HCT116 (cell line): ENCODE data around the gene TXN2.

- RRBS: no CpG with 5 or more reads among the region's 6 CpGs
These were observed 448 bp upstream of the APOL2 start for GRCh38 chr22:36239825-36240125.

DNA sequence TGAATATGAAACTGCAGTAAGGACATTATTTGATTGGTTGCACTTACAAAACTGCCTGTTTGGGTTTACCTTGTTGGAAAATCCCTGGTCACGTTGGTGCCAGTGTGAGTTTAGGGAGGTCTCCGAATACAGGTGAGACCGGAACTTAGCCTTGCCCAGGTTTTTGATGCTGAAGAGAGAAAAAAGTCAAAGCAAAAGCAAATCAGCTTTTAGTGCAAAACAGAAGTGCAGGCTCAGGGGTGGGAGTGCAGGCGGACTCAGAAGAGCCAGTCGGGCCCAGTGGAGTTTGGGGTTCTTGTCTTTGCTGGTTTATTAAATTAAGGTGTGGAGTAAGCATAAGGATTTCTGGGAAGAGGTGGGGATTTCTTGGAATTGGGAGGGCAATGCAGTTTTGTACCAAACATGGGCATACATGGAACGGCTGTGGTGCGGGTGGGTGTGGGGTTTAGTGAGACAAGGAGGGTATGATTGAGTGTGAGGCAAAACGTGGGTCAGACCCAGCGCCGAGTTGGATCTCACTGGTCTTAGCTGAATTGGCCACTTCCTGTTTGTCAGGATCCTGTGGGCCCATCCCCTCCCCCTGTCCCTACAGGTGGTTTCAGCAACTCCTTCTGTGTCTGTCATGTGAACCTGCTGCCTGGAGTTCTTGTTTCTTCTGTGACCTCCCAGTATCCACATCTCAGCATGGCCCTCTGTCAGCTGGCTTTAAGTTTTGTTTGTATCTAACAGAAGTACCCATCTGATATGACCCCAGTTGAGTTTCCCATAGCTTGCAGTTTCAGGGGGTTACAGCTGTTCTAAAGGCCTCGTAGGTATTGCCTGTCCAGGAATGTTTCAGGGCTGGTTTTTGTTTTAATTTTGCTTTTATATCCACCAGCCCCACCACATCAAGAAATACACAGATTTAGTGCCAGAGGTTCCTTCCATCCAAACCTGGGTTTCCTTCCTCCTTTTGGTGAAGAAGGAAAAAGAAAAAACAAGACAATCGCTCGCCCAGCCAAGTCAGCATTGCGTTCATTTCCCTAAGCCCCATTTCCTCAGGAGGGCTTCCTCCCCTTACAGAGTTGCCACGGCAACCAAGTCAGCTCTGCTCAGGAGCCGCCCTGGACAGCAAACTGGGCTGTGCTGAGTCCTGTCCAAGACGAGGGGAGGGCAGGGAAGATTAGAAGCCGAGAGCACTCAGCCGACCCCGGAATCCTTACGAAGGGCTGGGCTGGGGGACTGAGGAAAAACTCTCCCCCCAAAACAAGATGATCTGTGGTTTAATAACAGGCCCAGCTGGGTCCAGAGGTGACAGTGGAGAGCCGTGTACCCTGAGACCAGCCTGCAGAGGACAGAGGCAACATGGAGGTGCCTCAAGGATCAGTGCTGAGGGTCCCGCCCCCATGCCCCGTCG lies 6.0 kb downstream of the APOL1 start:
- RRBS: no CpG with 5 or more reads among the region's 25 CpGs

DNA sequence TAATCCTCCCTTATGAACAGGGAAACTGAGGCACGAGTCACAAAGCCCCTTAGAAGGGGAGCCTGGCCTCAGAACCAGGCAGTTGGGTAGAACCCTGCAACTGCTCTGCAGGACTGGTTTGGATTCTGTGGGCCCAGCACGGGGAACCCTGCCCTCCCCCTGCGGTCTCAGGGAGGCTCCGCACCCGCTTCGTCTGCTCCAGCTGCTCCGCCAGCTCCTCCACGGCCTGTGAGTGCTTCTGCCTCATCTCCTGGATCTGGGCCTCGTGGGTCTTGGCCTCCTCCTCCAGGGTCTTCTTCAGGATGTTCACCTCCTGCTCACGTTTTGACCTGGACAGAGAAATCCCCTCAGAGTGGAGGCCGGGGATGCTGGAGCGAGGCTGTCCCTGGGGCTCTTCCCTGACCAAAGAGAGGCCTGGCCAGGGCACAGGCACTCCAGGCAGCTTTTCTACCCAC lies 41.8 kb downstream of the APOL1 start:
- RRBS: no CpG with 5 or more reads among the region's 12 CpGs

DNA sequence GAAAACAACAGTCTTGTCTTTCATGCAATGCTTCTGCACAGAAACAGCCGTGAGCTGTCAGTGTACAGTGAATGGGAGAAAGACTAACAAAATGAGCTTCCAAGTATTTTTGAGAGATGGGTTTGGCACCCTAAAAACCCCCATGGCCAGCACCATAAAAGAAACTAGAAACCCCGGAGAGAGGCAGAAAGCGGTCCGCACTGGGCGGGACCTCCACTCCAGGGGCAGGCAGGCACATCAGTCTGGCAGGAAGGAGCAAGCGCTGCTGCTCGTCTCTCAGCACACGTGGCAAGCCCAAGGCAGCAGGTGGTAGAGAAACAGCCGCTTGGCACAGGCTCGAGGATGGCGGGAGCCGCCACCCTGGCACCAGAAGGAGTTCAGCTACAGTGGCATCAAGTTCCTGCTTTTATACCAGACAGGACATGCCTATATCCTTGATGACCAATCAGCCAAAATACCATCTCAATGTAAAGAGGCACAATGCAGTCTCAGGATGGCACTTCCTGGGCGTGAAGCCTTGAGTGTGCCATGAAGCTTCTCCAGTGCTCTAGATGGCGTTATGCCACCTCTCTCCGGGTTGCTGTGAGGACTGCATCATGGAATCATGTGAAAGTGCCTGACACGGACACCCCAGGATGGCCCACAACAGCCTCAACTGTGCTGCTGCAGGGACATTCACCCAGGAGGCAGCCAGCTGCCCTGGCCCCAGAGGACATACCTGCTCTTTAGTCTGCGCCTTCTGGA lies 64.7 kb downstream of the APOL1 start:
- RRBS: no CpG with 5 or more reads among the region's 17 CpGs

GRCh38 chr22:36321888-36322710 lies 65.7 kb downstream of the MYH9 start:
- RRBS: 97% methylated on average over 7 of the region's 41 CpGs

GRCh38 chr22:36332011-36332639 lies 55.6 kb downstream of the MYH9 start:
- RRBS: no CpG with 5 or more reads among the region's 15 CpGs

- RRBS: 88% methylated on average over 3 of the region's 9 CpGs
These were observed 52.4 kb downstream of the MYH9 start for GRCh38 chr22:36335335-36335827.

- RRBS: 81% methylated on average over 3 of the region's 27 CpGs
These were observed 51.2 kb downstream of the MYH9 start for GRCh38 chr22:36336185-36337273.

GRCh38 chr22:36338719-36339105 lies 49.1 kb downstream of the MYH9 start:
- RRBS: no CpG with 5 or more reads among the region's 7 CpGs

DNA sequence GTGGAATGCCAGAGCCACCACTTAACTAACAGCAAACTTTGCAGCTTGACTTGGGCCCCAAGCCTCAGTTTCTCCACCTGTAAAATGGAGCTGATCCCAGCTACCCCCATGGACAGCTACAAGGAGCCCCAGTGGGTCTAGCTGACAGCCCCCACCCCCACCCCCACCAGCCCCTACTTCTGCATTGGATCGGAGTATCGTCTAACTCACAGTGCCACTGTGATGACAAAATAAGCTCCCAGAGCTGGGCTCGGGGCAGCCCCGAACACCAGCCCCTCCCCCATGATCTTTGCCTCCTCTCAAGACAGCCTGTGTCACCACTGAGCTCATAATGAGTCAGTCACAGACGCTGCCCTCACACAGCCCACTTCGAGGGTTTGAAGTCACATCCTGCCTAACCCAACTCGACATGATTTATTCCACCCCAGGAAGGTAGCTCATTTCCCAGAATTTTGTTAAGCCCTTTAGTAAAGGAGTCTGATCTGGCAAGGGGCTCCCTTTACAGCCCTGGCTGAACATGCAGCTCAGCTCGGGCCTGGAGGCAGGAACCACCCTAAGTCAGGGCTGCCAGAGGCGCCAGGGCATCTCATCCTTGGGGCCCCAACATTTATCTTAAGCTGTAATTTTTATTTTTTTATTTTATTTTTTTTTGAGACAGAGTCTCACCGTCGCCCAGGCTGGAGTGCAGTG lies 22.8 kb downstream of the MYH9 start:
- RRBS: no CpG with 5 or more reads among the region's 11 CpGs

DNA sequence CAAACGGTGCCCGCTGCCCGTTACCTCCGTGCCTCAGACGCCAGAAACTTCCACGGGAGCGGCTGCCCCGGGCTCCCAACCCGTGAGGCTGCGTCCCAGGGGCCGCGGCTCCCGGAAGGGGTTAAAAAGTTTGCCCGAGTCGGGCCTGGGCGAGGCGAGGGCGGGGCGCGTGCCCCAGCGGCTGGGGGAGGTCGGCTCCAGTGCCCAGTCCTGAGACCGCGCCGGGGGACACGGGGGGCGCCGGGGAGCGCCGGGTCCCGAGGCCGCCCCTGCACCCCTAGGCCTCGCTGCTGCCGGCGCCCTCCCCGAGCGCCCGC lies 507 bp downstream of the MYH9 start:
- RRBS: 1% methylated on average over 13 of the region's 38 CpGs

DNA sequence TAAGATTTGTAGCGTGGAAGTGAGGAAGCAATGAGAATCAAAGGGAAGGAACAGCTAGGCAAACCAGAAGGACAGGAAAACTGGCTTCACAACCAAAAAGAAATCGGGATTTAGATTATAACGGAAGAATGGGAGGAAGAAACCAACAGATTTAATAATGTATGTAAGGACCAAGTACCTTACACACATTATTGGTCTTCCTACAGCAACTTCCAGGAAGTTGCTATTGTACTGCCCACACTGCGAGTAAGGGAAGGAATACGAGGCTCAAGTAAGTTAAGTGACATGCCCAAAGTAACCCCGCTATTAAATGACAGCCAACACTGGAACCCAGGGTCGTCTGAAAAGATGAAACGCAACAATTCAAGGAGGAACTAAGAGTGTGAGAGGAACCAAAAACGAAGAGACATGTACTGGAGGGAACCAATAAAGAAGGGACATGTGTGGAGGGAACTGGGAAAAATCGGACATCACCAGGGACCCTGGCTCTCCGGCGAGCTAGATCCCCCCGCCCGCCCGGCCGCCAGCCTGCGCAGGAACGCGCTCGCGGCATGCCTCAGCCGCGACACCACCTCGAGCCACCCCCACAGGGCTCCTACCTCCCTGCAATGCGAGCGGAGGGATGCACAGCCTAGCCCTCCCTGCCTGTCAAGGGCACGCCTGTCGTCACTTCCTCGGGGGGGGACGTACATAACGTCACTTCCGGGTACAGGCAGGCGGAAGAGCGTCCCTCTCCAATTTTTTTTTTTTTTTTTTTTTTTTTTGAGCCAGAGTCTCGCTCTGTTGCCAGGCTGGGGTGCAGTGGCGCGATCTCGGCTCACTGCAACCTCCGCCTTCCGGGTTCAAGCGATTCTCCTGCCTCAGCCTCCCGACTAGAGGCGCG lies at the start of gene TXN2:
TXN2 (minus strand) TSS at position 676 of the 883 bp plus-strand sequence.
- RRBS: no CpG with 5 or more reads among the region's 44 CpGs

GRCh38 chr22:36781945-36782361 lies 6.0 kb upstream of the IFT27 start:
- RRBS: 3% methylated on average over 8 of the region's 18 CpGs

DNA sequence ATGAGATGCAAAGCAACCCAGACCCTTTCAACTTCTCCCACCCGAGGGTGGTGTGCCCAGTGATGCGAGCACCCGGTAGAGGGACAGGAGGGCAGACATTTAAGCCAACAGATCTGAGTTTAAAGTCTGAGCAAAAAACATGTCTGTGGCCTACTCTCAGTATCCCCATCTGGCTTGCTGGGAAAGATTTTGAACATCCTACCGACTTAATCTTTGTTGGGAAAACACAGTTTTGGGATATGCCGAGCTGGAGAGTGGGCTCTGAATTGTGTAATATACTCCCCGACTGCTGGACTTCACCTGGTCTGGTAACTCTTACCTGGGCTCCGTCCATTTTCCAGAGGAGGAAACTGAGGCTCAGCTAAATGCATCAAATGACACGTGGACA lies 10.6 kb upstream of the IFT27 start:
- RRBS: no CpG with 5 or more reads among the region's 8 CpGs

- RRBS: no CpG with 5 or more reads among the region's 5 CpGs
These were observed 14.2 kb upstream of the NCF4 start for GRCh38 chr22:36846664-36847003.

- RRBS: no CpG with 5 or more reads among the region's 15 CpGs
These were observed 10.1 kb downstream of the CSF2RB start for GRCh38 chr22:36923446-36924062.

GRCh38 chr22:36940634-36941026 lies 27.2 kb downstream of the CSF2RB start:
- RRBS: no CpG with 5 or more reads among the region's 3 CpGs

DNA sequence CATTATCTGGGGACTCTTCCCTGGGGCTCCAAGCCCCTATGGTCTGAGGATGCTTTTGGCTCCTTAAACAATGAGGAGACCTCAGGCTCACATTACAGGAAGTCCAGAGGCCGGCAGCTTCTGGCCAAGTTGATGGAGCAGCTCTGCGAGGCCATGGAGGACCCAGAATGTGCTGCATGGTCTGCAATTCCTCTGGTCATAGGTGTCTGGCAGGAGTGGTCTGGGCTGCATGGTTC lies 17.4 kb downstream of the TEX33 start:
- RRBS: no CpG with 5 or more reads among the region's 2 CpGs

- RRBS: no CpG with 5 or more reads among the region's 20 CpGs
These were observed 7.7 kb upstream of the KCTD17 start for GRCh38 chr22:37043544-37044495.

- RRBS: no CpG with 5 or more reads among the region's 9 CpGs
These were observed 4.6 kb upstream of the KCTD17 start for GRCh38 chr22:37046931-37047430.